ENCODE measurements around the genes SIGMAR1, CCL19 and CCDC107.

GRCh38 chr9:34637181-34638345 lies at the start of gene SIGMAR1:
TSS of gene SIGMAR1 (minus strand) at chr9:34637787.
- PRO-cap, result bidirectional peak, plus-strand start at chr9:34638156, minus-strand start at chr9:34637787
CAGE:
- cytosol, long polyA plus RNA, result no peak
- long polyA plus RNA, result start-site peak on the minus strand at chr9:34637744-34637788, 104 and 82 reads in 2 replicates
- nucleus, long polyA plus RNA, result no peak

DNA sequence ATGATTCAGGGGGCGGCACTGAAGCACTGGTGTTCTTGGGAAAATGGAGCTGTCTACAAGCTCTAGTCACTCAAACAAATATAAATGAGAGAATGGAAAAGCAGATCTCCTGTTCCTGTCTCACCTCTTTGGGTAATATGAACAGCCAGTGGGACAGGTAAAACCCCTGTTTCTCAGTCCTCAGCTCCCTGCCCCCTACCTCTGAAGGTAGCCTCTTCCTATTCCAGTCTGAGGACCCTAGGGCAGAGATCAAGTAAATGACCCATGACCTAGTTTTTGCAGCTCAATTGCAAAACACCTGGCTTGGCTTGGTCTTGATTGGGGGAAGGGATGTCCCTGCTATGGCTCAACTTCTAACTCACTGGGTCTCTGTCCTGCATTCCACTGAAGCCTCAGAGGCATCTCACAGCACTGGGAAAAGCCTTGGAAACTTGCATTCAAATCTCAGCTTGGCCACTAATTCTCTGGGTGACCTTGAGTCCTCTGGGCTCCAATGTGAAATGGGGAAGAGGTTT lies 1.7 kb upstream of the GALT start:
- PRO-cap, result no peak
CAGE:
- cytosol, long polyA plus RNA, result no peak
- long polyA plus RNA, result no peak
- nucleus, long polyA plus RNA, result no peak

GRCh38 chr9:34654740-34655402 lies 2.9 kb downstream of the IL11RA start:
- PRO-cap, result no peak
CAGE:
- cytosol, long polyA plus RNA, result no peak
- long polyA plus RNA, result no peak
- nucleus, long polyA plus RNA, result no peak

- PRO-cap, result no peak
CAGE:
- cytosol, long polyA plus RNA, result no peak
- long polyA plus RNA, result no peak
- nucleus, long polyA plus RNA, result no peak
These were observed at the start of gene CCL19 for GRCh38 chr9:34691151-34691717. TSS of gene CCL19 (minus strand) at chr9:34691276.

- PRO-cap, result no peak
CAGE:
- cytosol, long polyA plus RNA, result no peak
- long polyA plus RNA, result no peak
- nucleus, long polyA plus RNA, result no peak
These were observed 5.8 kb upstream of the C9orf131 start for GRCh38 chr9:35036048-35036766.

GRCh38 chr9:35042727-35043138 lies 693 bp downstream of the C9orf131 start:
- PRO-cap, result no peak
CAGE:
- cytosol, long polyA plus RNA, result no peak
- long polyA plus RNA, result no peak
- nucleus, long polyA plus RNA, result no peak

- PRO-cap, result no peak
CAGE:
- cytosol, long polyA plus RNA, result no peak
- long polyA plus RNA, result no peak
- nucleus, long polyA plus RNA, result no peak
These were observed 5.8 kb downstream of the VCP start for GRCh38 chr9:35066504-35067243.

GRCh38 chr9:35113733-35114774 lies 1.6 kb downstream of the ATOSB start:
- PRO-cap, result no peak
CAGE:
- cytosol, long polyA plus RNA, result no peak
- long polyA plus RNA, result no peak
- nucleus, long polyA plus RNA, result no peak

GRCh38 chr9:35488439-35489091 lies 1.3 kb upstream of the RUSC2 start:
- PRO-cap, result no peak
CAGE:
- cytosol, long polyA plus RNA, result no peak
- long polyA plus RNA, result no peak
- nucleus, long polyA plus RNA, result no peak

DNA sequence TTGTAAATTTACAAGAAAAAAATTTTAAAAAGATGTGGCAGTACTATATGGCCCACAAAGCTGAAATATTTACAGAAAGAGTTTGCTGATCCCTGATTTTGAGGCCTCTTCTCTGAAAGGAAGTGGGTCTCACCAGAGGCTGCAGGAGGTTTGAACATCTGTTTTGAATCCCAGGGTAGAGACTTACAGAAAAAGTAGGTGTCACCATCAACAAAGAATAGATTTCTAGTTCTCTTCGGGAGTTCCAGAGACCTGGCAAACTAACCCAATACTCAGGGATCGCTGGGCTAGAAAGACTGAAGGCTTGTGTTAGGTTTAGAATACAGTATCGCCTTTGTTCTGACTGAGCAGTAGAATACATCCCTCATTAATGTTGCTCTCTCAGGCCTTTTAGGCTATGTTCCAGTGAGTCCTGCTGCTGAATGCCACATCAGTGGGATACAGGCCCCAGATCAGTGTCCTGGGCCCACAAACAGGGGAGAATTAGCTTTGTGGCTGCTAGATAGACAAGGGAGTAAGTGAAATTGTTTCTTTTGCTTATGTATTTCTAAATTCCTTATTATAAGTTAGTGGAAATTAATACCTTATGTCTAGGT lies 27.2 kb downstream of the RUSC2 start:
- PRO-cap, result no peak
CAGE:
- cytosol, long polyA plus RNA, result no peak
- long polyA plus RNA, result no peak
- nucleus, long polyA plus RNA, result no peak

GRCh38 chr9:35598926-35599481 lies 6.1 kb upstream of the TESK1 start:
- PRO-cap, result no peak
CAGE:
- cytosol, long polyA plus RNA, result no peak
- long polyA plus RNA, result no peak
- nucleus, long polyA plus RNA, result no peak

GRCh38 chr9:35603917-35604103 lies 1.3 kb upstream of the TESK1 start:
- PRO-cap, result bidirectional peak, plus-strand start at chr9:35604348, minus-strand start at chr9:35604047
CAGE:
- cytosol, long polyA plus RNA, result no peak
- long polyA plus RNA, result no peak
- nucleus, long polyA plus RNA, result no peak

- PRO-cap, result no peak
CAGE:
- cytosol, long polyA plus RNA, result no peak
- long polyA plus RNA, result no peak
- nucleus, long polyA plus RNA, result no peak
These were observed 14.7 kb downstream of the SIT1 start for GRCh38 chr9:35635928-35636578.

DNA sequence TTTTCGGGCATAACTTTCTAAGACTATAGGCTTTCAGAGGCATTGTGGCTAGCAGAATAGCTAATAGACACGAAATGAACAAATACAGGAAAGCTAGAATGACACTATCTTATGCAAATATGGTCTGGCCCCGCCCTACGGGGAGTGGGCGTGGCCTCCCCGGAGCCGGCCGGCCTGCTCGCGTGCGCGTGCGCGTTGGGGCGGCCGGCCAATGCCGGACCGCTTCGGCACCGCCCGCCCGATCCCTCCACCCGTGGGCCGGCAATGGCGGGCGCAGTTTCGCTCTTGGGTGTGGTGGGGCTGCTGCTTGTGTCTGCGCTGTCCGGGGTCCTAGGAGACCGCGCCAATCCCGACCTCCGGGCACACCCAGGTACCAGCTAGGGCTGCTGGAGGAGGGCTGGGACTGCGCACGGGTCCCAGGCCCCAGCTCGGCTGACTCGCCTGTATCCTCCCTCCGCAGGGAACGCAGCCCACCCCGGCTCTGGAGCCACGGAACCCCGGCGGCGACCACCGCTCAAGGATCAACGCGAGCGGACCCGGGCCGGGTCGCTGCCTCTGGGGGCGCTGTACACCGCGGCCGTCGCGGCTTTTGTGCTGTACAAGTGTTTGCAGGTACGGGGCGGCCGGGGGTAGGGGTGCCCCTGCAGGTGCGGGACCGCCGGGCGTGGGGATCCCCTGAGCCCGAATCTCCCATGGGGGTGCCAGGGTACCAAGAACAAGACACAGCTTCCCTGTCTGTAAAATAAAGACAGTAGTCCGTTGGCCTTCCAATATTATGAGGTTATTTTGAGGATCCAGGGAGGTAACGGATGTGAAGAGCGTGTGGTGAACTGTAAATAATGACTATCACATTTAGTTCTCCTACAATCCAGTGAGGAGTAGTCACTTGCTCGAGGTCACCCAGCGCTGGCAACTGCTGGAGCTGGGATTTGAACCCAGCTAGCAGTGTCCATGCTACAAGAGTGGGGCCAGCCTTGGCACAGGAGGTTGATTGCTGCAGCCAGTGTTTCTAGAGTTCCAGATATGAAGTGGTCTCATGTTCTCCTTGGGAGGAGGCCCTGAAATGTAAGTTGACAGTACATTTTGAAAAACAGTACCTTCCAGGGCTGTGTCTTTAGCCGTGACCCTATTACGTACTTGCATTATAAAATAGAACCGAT lies at the start of gene CCDC107:
CCDC107 (plus strand) TSS at position 177 of the 1,160 bp plus-strand sequence.
- PRO-cap, result bidirectional peak, plus-strand start at position 240 of the sequence, minus-strand start outside the sequence
CAGE:
- cytosol, long polyA plus RNA, result no peak
- long polyA plus RNA, result no peak
- nucleus, long polyA plus RNA, result no peak

- PRO-cap, result no peak
CAGE:
- cytosol, long polyA plus RNA, result no peak
- long polyA plus RNA, result no peak
- nucleus, long polyA plus RNA, result no peak
These were observed 3.5 kb downstream of the TPM2 start for GRCh38 chr9:35686300-35686623.

GRCh38 chr9:35691679-35692469 lies 2.1 kb upstream of the TPM2 start:
- PRO-cap, result no peak
CAGE:
- cytosol, long polyA plus RNA, result no peak
- long polyA plus RNA, result no peak
- nucleus, long polyA plus RNA, result no peak

GRCh38 chr9:35727360-35727827 lies 4.6 kb downstream of the TLN1 start:
- PRO-cap, result no peak
CAGE:
- cytosol, long polyA plus RNA, result no peak
- long polyA plus RNA, result no peak
- nucleus, long polyA plus RNA, result no peak

DNA sequence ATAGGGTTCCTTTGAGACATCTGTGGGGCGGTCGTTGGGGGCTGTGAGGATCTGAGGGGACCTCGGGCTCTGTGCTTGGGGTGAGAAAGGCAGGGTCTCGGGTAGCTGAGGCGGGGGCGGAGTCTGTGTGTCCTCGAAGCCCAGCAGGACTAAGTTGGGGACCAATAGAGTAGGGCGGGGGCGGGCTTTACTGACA lies 132 bp upstream of the TMEM8B start:
- PRO-cap, result bidirectional peak, plus-strand start outside the sequence, minus-strand start at position 125 of the sequence
CAGE:
- cytosol, long polyA plus RNA, result no peak
- long polyA plus RNA, result no peak
- nucleus, long polyA plus RNA, result no peak

DNA sequence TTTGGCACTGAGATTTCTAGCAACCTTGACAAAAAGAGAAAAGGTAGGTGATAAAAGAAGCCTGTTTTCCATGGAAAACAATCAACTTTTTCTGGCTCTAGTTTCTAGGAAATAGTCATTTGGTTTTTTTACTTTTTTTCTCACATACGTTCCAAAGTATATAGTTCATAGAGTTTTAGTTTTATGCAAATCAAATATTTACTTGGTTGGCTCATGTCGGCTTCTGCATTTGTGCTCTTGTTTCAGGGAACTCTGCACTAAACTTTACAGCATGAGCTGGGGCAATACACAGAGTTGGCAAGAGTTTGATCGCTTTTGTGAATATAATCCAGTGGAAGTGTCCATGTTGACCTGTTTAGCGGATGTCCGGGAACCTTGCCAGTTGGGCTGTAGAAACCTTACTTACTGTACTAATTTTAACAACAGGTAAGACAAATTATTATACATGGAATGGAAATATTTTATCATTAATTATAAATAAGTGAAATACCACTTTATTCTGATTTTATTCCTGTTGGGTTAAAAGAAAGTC lies 45.5 kb upstream of the GLIPR2 start:
- PRO-cap, result no peak
CAGE:
- cytosol, long polyA plus RNA, result no peak
- long polyA plus RNA, result no peak
- nucleus, long polyA plus RNA, result no peak

DNA sequence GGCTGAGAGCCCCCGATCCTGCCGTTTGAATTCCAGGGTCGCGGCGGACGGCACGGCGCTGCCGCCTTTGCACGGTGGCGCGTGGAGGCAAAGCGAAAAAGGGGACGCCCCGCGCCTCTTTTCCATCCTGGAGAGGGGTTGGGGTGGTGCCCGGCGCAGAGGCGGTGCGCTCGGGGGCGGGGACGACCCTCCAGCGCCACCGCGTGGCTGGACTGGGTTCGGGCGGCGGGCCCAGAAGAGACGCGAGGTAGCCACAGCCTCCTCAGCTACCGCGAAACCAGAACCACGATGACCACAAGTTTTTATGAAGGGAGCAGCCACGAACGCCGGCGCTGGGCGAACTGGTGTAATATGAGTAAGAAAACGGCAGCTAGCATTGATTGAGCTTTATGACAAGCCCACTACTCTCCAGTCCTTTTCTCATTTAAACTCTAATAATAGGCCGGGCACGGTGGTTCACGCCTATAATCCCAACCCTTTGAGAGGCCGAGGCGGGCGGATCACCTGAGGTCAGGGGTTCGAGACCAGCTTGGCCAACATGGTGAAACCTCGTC lies 2.6 kb upstream of the CCIN start:
- PRO-cap, result no peak
CAGE:
- cytosol, long polyA plus RNA, result no peak
- long polyA plus RNA, result no peak
- nucleus, long polyA plus RNA, result no peak